Daoy (cell line): ENCODE measurements around the gene LUC7L2.

DNA sequence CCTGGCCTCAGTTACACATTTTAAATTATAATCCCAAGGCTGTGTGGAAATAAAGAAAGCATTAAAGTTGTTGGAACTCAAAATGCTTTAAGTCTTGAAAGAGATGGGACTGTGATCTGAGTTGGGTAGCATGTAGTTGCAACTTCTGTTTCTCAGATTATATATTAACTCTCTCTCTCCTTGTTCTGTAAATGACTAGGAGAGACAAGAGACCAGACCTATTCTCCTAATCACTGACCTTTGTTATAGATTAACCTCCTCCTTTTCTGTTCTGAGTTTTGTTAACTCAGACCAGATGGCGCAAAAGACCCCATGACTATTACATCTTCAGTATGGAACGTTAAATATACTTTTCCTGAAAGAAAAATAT, 143.7 kb upstream of the TRIM24 start:
- RAMPAGE, long total RNA: no peak

DNA sequence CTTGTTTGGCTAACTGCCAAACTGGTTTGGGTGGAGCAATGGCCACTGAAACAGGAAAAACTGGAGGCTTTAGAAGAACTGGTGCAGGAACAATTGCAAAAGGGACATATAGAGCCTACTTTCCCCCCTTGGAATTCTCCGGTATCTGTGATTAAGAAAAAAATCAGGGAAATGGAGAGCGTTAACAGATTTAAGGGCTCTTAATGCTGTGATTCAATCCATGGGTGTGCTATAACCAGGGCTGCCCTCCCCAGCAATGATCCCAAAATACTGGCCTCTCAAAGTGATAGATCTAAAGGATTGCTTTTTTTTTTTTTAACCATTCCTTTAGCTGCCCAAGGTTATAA, 117.9 kb upstream of the TRIM24 start:
- RAMPAGE, long total RNA: no peak

- RAMPAGE, long total RNA: no peak
Observed at GRCh38 chr7:138665833-138666366, 35.3 kb downstream of the SVOPL start.

GRCh38 chr7:138958520-138959141, 22.6 kb downstream of the KIAA1549 start:
- RAMPAGE, long total RNA: no peak

- RAMPAGE, long total RNA: no peak
Observed at GRCh38 chr7:139058635-139059370, 23.0 kb upstream of the ZC3HAV1L start.

- RAMPAGE, long total RNA: no peak
Observed at GRCh38 chr7:139132906-139133264, 693 bp upstream of the TTC26 start.

- RAMPAGE, long total RNA: no peak
Observed at GRCh38 chr7:139261110-139261765, 30.2 kb downstream of the UBN2 start.

GRCh38 chr7:139359565-139360672, at the start of gene LUC7L2:
Gene LUC7L2 (plus strand): TSS chr7:139359894.
- RAMPAGE, long total RNA: start-site peak on the plus strand at chr7:139359892-139359968, 189 and 109 reads in 2 replicates

DNA sequence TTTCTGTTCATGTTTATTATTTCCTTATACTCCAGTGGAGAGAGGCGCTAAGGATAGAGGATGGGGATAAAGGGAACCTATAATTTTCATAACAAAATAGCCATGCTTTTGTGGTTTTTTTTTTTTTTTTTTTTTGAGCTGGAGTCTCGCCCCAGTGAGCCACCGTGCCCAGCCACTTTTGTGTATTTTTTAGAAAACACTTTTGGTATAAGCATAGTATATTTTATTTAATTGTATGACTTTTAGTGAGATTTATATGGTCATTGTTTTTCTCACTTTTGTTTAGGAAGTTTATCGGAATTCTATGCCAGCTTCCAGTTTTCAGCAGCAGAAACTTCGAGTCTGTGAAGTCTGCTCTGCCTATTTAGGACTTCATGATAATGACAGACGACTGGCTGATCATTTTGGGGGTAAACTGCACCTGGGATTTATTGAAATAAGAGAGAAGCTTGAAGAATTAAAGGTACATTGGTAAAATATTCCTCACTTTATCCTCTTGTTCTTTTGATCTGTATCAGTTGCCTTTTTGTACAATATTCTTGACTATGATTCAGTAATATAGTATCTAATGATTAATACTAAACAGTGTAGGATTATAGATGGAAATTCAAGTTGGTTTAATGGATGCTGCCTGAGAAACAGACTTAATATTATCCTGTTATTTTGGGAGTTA, 47.3 kb downstream of the LUC7L2 start:
- RAMPAGE, long total RNA: no peak

GRCh38 chr7:139482810-139483218, 659 bp downstream of the KLRG2 start:
- RAMPAGE, long total RNA: no peak

GRCh38 chr7:139679974-139680610, 97.7 kb downstream of the HIPK2 start:
- RAMPAGE, long total RNA: no peak

DNA sequence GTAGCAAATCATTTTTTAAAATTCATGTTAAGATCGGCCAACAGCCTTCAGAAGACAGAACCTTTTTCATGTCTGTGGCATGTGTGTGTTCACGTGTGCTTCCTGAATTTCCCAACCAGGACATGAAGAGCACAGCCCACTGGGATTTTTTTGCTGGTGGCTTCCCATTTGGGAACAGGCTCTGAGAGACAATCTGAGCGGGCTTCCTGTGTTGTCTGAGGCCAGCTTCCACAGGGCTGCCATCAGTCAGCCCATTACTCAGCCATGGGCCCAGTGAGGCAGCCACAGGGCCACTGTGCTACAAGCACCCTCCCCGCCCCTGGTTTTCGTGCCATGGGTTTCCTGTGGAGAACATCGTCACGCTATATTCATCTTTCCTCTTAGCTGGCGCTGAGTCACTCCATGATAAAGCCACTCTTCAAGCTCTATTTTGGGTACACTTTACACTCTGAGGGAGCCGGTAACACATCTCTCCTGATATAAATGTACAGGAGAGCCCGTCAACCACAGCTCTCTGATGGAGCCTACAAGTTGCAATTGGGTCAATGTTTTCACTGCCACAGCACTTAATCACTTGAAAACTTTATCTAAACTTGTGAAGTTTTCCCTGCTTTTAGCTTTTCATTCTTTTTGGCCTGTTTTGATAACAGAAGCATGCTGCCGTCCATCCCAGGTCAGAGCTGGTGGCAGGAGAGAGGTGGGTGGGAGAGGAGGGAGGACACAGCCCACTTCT, 97.0 kb downstream of the HIPK2 start:
- RAMPAGE, long total RNA: no peak

DNA sequence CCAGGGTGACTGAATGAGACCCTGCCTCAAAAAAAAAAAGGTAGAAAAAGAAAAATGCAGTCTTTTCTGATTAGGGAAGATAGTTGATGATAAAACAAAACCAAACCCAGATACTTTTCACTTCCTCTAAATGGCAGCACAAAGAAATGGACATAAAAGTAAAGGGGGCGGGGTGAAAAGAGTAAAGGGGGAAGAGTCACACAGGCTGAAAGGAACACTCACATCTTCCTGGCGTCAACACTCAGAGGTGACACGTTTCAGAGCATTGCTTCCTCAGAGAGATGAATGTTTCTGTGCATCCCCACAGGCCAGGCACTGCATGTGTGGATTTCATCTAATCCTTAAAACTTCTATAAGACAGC, 81.3 kb downstream of the HIPK2 start:
- RAMPAGE, long total RNA: no peak

- RAMPAGE, long total RNA: no peak
Observed at GRCh38 chr7:139734113-139734644, 43.6 kb downstream of the HIPK2 start.

DNA sequence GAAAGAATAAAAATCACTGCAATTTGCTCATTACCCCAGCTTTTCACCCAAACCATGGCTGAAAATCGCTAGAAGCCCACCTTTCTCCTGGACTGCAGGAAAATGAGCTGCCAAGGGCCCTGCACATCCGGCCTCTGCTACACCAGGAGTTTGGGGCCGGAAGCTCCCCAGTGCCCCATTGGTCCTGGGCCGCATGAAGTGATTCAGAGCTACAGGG, 40.4 kb downstream of the HIPK2 start:
- RAMPAGE, long total RNA: no peak

DNA sequence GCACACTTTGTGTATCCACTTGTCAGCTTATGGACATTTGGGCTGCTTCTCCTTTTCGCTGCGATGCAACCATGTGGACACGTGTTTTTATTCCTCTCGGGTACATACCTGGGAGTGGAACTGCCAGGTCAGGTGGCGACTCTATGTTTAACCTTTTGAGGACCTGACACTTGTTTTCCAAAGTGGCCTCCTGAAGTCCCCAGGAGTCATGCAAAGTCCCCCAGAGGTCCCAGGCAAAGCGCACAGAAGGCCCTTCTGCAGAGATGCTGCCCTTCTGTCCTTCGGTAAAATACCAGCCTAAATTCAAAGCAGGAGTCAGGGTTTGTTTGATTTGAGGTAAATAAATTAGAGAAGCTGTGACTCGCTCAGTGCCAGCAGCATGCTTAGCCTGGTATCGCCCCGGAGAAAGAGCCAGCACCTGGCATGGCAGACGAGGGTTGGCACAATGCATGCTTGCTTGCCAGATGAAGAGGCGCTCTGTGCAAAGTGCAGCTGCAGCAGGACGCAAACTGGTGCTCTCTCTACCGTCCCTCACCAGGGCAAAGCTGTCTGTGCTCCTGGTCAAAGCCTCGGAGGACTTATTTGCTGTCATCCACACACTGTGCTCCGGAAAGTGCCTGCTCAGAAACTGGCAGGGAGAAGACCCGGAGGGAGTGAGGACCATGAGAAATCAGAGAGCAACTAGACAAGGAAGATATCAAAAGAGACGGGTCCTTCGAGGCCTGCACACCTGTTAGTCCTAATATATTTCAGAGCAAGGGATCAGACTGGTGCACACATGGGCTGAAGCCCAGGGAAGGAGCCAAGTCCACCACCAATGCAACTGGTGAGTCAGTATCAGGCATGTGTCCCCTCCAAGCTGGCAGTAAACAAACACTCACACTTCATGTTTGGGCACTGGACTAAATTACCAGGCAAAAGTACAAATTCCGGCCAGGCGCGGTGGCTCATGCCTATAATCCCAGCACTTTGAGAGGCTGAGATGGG, 37.6 kb downstream of the HIPK2 start:
- RAMPAGE, long total RNA: no peak

- RAMPAGE, long total RNA: no peak
Observed at GRCh38 chr7:139753511-139754176, 24.2 kb downstream of the HIPK2 start.

- RAMPAGE, long total RNA: no peak
Observed at GRCh38 chr7:139767134-139767832, 10.5 kb downstream of the HIPK2 start.

- RAMPAGE, long total RNA: no peak
Observed at GRCh38 chr7:139772008-139772666, 5.7 kb downstream of the HIPK2 start.

- RAMPAGE, long total RNA: no peak
Observed at GRCh38 chr7:139820113-139820523, 8.9 kb upstream of the TBXAS1 start.